Liver (tissue), 9 donors: ENCODE measurements around a stretch of chr6.

DNA sequence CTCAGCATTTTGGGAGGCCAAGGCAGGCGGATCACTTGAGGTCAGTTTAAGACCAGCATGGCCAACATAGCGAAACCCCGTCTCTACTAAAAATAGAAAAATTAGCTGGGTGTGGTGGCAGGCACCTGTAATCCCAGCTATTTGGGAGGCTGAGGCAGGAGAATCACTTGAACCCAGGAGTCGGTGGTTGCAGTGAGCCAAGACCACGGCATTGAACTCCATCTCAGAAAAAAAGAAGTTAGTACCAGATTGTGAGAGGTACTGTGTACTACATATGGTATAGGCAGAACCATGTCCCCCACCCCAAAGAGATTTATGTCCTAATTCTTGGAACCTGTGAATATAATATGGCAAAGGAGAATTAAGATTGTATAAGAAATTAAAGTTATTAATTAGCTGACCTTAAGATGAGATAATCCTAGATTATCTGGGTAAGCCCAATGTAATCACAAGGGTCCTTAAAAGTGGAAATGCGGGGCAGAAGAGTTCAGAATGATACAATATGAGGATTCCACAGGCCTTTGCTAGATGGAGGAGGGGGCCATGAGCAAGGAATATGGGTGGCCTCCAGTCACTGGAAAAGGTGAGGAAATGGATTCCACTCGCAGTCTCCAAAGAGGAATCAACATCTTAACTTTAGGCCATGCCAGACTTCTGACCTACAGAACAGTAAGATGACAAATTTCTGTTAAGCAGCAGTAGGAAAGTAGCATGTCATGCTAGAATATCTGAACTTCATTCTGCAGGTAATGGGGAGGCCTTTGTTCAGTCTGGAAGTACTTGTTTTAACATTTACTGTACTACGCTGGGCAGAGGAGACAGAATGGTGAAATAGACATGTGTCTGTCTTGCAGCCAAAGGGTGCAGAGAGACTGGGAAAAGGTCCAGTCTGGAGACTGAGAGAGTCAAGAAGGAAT lies 17.1 kb upstream of the ZBTB2 start:
- PRO-cap, 5 experiments, result no peak in any of the 5 experiments
- RAMPAGE, long total RNA, 2 experiments, result no peak in any of the 2 experiments
- RRBS, result no CpG with 5 or more reads among the region's 8 CpGs

DNA sequence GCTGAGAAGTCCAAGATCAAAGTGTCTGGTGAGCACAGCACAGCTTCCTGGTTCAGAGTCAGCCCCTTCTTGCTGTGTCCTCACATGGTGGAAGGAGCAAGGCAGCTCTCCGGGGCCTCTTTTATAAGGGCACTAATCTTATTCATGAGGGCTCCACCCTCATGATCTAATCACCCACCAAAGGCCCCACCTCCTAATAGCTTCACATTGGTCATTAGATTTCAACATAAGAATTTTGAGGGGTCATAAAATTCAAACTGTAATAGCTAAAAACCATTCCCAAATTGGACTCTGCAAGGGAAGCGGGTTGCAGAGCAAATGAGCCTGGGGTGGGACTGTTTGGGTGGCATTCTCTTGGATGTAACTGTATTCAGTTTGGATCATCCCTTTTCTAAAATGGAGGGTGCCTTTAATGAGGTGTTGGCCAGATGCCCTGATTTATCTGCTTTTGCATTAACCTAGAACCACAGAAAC lies 123.0 kb downstream of the CCDC170 start:
- PRO-cap, 5 experiments, result no peak in any of the 5 experiments
- RAMPAGE, long total RNA, 2 experiments, result start-site peak on the minus strand in 1 of 2 experiments, centred at position 95 of the sequence, 24 reads per replicate
- RRBS, result no CpG with 5 or more reads among the region's 2 CpGs

- PRO-cap, 5 experiments, result no peak in any of the 5 experiments
- RAMPAGE, long total RNA, 2 experiments, result no peak in any of the 2 experiments
- RRBS, result no CpG with 5 or more reads among the region's 2 CpGs
These were observed 102.2 kb downstream of the ESR1 start for GRCh38 chr6:151909610-151910140.

DNA sequence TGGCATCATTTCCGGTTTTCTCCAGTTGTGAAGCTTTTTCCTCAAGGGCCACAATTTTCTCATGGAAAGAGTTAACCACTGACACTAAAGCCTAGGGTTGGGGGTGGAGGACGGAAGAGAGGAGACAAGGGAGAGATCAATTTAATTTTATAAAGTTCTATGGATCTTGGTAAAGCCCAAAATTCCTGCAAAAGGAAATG lies 312.1 kb downstream of the SYNE1 start:
- PRO-cap, 5 experiments, result peak in 1 of 5 experiments; most common plus-strand start position 97 of the sequence (in 1)
- RAMPAGE, long total RNA, 2 experiments, result no peak in any of the 2 experiments
- RRBS, result no CpG with 5 or more reads among the region's 2 CpGs

DNA sequence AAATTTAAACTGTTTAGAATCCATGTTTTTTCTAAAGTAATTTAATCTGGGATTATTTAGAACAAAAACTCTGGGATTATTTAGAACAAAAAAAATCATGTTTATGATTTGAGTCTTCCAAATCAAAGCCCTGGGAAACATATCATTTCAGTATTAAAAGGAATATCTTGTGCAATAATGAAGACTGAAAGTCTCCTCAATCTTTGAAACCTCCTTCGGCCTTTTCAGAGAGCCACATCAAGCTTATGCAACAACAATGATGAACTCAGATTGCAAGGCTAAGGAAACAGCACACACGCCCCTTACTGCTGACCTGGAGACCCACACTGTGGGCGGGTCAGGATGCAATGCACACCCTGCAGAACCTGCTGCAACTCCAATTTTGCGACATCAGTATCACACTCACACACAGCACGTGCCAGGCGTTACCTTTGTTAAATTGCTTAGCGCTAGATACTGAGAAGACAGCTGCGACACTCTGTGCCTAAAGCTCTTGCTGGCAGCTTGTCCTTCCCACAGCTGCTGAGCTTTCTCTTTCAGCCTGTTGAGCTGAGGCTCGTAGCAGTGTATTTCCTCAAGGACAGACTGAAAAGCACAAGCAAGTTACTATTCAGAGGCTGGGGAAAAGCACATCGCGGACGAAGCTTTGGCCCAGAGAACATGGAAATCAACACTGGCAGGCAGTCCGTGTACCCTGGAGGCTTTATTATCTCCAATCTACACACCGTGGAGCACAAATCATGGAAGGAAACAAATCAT lies 268.4 kb downstream of the SYNE1 start:
- PRO-cap, 5 experiments, result no peak in any of the 5 experiments
- RAMPAGE, long total RNA, 2 experiments, result no peak in any of the 2 experiments
- RRBS, result no CpG with 5 or more reads among the region's 14 CpGs

DNA sequence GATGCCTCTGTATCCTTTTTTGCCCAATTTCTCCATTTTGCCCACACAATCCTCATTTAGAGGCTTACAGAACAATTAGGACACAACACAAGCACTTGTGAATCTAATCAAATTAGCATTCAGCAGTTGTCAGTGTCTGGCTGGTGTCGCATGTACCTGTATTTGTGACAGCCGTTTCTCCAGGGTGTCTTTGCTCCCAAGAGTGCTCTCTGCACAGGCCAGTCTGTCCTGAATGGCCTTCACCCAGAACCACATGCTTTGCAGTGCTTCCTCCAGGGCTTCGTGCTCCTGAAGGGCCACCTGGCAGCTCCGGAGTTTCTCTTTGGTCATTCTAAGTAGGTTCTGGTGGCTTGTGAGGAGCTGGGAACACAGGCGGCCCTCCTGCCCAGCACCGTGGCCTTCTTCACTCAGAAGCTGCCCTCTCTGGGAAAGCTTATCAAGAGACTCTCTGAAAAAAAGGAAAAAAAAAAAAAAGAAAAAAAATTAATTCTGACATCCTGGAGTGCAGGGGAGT lies 246.0 kb downstream of the SYNE1 start:
- PRO-cap, 5 experiments, result no peak in any of the 5 experiments
- RAMPAGE, long total RNA, 2 experiments, result no peak in any of the 2 experiments
- RRBS, result no CpG with 5 or more reads among the region's 6 CpGs

- PRO-cap, 5 experiments, result no peak in any of the 5 experiments
- RAMPAGE, long total RNA, 2 experiments, result no peak in any of the 2 experiments
- RRBS, result no CpG with 5 or more reads among the region's 5 CpGs
These were observed 165.3 kb downstream of the SYNE1 start for GRCh38 chr6:152471829-152472203.

DNA sequence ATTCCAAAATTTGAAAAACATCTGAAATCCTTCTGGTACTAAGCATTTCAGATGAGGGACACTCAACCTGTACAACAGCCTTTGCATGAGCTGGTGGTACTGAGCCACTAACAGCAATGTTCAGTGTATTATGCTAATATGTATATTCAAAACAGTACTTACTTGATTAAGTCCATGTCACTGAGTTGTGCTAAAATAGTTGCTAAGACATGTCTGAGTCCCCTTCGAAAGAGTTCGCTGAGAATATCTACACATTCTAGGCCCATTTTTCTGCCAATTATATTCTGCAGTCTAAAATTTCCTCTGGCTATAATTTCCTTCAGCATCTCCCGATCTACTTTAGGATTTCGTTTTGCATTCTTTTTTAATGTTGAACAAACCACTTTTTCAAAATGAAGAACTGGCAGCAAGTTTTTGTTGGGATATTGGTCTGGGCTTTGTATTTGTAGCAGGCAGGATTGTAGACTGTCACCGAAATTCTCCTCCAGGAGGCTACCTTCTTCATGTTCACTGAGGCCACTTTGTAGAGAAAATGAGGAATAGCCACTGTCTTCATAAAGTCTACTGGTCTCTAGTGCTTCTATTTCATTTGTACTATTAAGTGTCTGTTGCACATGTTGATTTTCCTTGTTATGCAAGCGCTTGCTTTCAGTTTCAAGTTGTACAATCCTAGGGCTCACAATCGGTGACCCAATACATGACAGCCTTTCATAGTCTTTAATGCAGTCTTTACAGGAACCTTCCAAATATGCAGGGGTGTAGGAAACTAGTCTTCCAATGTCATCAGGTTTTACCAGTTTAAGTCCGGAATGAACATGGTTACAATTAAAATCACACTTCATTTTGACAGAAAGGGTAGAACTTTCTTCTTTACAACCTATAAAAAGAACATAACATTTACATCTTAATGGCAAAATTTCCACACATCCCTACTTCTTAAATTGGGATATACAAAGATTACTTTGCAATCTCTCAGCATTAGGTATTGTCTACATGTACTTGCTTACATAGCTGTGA lies 7.8 kb downstream of the FBXO5 start:
- PRO-cap, 5 experiments, result no peak in any of the 5 experiments
- RAMPAGE, long total RNA, 2 experiments, result no peak in any of the 2 experiments
- RRBS, result no CpG with 5 or more reads among the region's 8 CpGs

GRCh38 chr6:154164426-154164822 lies 125.4 kb downstream of the OPRM1 start:
- PRO-cap, 5 experiments, result no peak in any of the 5 experiments
- RAMPAGE, long total RNA, 2 experiments, result no peak in any of the 2 experiments
- RRBS, result no CpG with 5 or more reads among the region's 5 CpGs

DNA sequence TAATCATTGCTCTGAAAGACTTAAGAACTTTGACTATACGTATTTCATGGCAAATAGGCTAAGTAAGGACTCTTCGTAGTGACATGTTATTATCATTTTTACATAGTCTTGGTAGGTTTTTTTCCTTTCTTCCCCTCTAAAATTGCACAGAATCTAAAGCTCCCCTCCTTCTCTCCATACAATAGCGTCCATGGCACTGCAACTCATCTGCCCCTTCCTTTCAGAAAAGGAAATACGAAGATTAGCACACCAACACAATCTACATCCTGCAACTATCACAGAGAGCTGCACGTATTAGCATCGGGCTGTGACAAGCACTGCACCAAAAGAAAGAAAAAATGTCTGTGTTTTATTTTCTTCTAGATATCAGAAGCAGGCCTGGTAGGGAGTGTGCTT lies 124.7 kb downstream of the IPCEF1 start:
- PRO-cap, 5 experiments, result no peak in any of the 5 experiments
- RAMPAGE, long total RNA, 2 experiments, result no peak in any of the 2 experiments
- RRBS, result no CpG with 5 or more reads among the region's 6 CpGs

GRCh38 chr6:154247357-154247969 lies 109.1 kb downstream of the IPCEF1 start:
- PRO-cap, 5 experiments, result peak in 1 of 5 experiments; most common minus-strand start chr6:154247596 (in 1)
- RAMPAGE, long total RNA, 2 experiments, result no peak in any of the 2 experiments
- RRBS, result no CpG with 5 or more reads among the region's 6 CpGs

DNA sequence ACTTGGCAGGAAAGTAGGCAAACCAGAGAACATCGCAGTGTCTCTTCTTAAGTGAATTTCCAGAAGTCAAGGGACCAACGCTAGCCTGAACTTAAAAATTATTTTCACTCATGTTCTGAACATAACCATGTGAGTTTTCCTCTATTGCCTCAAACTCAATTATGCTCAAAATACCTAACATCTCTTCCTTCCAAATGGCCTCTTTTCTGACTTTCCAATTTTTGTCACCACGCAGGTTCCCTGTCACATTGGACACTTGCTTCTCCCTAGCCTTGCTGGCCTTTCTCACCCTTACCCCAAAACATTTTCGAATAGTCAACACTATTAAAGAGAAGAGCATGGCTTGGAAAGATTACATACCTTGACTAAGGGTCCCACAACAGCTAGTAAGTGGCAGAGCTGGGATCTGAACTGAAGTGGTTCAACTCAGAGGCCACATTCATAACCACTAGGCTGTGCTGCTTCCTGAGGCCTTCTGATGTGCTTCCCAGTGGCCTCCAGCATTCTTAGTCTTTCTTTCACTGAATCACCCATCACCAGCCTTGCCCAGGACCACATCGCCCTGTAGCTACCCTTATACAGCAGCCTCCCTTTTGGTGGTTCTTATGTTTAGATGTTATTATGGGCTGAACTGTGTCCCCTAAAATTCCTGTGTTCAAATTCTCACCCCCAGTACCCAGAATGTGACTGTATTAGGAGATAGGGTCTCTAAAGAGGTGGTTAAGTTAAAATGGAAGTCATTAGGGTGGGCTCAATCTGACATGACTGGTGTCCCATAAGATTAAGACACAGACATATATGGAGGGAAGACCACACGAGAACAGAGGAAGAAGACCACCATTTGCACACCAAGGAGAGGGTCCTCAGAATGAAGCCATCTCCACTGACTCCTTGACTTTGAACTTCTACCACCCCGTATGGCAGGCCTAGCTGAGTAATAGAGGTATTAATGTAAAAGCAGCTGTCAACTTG lies 60.6 kb upstream of the IPCEF1 start:
- PRO-cap, 5 experiments, result no peak in any of the 5 experiments
- RAMPAGE, long total RNA, 2 experiments, result no peak in any of the 2 experiments
- RRBS, result no CpG with 5 or more reads among the region's 7 CpGs

- PRO-cap, 5 experiments, result no peak in any of the 5 experiments
- RAMPAGE, long total RNA, 2 experiments, result no peak in any of the 2 experiments
- RRBS, result no CpG with 5 or more reads among the region's 12 CpGs
These were observed 35.7 kb downstream of the CNKSR3 start for GRCh38 chr6:154474563-154475387.

GRCh38 chr6:154528494-154529036 lies 18.1 kb upstream of the CNKSR3 start:
- PRO-cap, 5 experiments, result no peak in any of the 5 experiments
- RAMPAGE, long total RNA, 2 experiments, result no peak in any of the 2 experiments
- RRBS, result no CpG with 5 or more reads among the region's 2 CpGs

- PRO-cap, 5 experiments, result no peak in any of the 5 experiments
- RAMPAGE, long total RNA, 2 experiments, result no peak in any of the 2 experiments
- RRBS, result no CpG with 5 or more reads among the region's 10 CpGs
These were observed 75.0 kb downstream of the SCAF8 start for GRCh38 chr6:154807666-154809069.

DNA sequence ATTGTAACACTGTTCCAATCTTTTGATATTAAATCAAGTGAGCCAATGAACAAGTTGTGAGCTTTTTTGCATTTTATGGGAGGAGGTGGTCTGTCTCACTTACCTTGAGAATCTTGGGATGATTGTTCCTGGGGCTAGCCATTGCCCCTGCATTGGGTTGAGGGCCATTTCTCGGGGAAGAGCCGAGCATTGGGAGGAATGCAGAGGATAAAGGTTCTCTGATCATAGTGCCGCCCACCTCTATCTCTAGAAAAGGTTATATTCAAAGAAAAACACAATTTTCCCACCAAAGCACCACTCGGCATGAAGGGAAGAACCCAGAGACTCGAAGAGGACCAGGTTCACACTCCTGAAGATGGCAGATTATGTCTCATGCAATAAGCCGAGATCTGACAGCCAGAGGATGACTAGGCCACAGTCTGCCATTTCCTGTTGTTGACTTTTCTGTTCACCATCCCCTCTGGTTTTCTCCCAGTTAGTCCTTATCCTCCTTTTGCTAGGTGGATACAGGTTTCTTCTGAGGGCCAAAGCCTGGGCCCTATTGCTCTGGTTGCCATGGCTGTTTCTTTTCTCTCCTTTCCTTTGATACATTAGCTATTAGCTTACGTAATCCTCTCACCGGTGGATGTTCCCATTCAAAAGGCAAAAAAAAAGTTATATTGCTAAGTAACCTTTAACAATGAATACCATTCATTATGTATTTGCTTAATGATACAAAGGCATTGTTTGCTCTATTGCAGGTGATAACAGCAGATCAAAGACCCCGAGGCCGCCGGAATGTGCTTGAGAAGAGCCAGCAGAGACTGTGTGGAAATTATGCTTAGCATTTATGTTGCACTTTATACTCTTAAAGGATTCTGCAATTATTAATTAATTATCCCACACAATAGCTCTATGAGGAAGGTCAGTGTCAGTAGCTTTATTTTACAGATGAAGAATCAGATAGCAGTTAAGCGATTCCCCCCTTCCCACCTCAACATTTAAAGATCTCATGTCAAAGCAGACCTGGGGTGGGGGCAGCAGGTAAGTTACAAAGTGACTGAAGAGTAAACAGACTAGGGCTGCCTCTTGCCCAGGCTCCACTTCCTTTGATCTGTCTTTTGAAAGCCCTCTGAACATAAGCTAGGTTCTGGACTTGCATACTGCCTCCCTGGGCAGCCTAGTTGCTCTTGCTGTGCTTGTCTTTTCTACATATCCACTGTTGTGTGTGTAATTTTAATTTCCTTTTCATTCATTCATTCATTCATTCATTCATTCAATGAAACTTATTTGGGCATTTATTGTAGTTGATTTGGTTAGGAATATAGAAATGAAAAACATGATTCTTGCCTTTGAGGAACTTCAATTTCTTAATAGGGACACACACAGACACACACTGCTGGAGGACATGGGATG lies 14.4 kb upstream of the TFB1M start:
- PRO-cap, 5 experiments, result no peak in any of the 5 experiments
- RAMPAGE, long total RNA, 2 experiments, result no peak in any of the 2 experiments
- RRBS, result no CpG with 5 or more reads among the region's 12 CpGs

- PRO-cap, 5 experiments, result no peak in any of the 5 experiments
- RAMPAGE, long total RNA, 2 experiments, result no peak in any of the 2 experiments
- RRBS, result no CpG with 5 or more reads among the region's 5 CpGs
These were observed 178.5 kb upstream of the NOX3 start for GRCh38 chr6:155634119-155634463.

DNA sequence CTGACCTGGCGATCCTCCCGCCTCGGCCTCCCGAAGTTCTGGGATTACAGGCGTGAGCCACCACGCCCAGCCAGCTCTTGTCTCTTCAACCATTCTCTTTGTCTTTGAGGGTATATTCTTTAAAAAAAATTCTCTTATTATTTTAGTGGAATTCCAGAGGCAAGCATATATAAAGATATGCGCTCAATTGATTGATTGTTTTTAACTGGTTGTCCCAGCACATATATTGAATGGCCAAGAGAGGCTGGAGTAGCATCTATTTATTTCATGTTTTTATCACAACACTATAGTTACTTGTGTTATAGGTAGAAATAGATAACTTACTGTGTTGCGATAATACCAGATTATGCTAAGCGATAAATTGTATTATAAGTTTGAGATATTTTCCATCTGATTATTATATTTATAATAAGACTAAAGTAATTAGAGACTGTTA lies 379.3 kb upstream of the NOX3 start:
- PRO-cap, 5 experiments, result peak in 1 of 5 experiments; most common plus-strand start position 149 of the sequence (in 1)
- RAMPAGE, long total RNA, 2 experiments, result no peak in any of the 2 experiments
- RRBS, result no CpG with 5 or more reads among the region's 9 CpGs

DNA sequence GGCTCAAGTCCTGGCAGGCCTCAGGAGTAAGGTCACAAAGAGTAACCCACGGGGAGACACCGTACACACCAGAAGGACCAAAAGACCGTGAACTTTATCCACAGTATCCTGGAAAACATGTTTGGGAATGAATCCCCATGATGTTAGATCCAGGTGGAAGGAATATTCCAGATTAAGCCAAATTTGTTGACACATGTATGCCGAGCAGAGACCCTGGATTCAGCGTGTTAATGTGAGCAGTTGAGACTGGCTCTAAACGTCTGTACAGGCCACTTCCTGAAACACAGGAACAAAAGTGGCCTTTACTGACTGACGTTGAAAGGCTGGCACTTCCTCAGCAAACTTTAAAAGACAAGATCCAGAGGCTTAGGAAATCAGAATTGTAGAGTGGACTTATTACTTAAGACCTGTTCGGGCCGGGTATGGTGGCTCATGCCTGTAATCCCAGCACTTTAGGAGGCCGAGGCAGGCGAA lies 125.8 kb upstream of the ARID1B start:
- PRO-cap, 5 experiments, result peak in 1 of 5 experiments; most common plus-strand start position 377 of the sequence (in 1)
- RAMPAGE, long total RNA, 2 experiments, result no peak in any of the 2 experiments
- RRBS, result no CpG with 5 or more reads among the region's 11 CpGs

- PRO-cap, 5 experiments, result no peak in any of the 5 experiments
- RAMPAGE, long total RNA, 2 experiments, result no peak in any of the 2 experiments
- RRBS, result no CpG with 5 or more reads among the region's 4 CpGs
These were observed 56.6 kb upstream of the ARID1B start for GRCh38 chr6:156720514-156720944.